ENCODE results near the genes DISP2, DLL4 and CHP1.

DNA sequence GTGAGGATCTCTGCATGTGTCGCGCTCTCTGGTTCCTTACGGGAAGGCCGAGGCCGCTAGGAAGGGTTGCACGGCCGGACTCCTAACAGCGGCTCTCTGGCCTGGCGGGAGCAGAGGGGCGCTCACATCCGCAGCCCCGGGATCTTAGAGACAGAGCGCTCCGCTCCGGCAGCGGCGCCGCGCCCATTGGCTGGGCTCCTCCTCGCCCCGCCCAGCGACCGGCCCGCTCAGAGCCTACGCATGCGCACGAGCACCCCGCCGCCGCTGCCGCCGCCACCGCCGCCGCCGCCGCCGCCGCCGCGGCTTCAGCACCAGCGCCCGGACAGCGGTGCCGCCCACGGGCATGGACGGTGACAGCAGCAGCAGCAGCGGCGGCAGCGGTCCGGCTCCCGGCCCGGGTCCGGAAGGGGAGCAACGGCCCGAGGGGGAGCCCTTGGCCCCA is at the start of gene DISP2:
Gene DISP2 (plus strand): TSS at position 241 of the 442 bp plus-strand sequence.
- RRBS, 2 experiments, result 1 to 2% methylated on average over 27 to 30 of the region's 56 CpGs

GRCh38 chr15:40412230-40413008 is 6.8 kb downstream of the IVD start:
- RRBS, 2 experiments, result no CpG with 5 or more reads among the region's 10 CpGs

- RRBS, 2 experiments, result 1 to 2% methylated on average over 26 of the region's 47 CpGs
Measured at GRCh38 chr15:40442098-40442670, 1.4 kb downstream of the BAHD1 start.

DNA sequence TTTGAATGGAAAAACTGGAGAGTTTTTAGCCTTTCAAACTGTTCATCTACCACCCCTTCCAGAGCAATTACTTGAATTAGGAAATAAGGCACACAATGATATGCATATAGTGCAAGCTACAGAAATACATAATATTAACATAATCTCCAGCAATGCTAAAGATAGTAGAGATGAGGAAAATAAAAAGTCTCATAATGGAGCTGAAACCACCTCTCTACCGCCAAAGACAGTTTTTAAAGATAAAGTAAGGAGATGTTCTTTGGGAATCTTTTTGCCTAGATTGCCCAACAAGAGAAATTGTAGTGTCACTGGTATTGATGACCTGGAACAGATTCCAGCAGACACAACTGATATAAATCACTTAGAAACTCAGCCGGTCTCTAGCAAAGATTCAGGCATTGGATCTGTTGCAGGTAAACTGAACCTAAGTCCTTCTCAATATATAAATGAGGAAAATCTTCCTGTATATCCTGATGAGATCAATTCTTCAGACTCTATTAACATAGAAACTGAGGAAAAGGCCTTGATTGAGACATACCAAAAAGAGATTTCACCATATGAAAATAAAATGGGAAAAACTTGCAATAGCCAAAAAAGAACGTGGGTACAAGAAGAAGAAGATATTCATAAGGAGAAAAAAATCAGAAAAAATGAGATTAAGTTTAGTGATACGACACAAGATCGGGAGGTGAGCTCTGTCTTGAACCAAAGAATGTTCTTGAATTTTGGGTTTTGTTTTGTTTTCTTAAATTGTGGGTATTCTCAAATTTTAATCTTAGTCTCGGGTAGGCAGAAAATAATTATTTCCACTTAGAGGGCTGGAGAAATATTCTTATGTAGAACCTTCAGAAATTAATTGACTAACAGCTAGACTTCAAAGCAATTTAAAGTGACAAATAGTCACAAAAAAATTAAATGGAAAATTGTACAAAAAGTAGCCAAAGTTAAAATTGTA is 31.2 kb downstream of the KNL1 start:
- RRBS, 2 experiments, result no CpG with 5 or more reads among the region's 6 CpGs

DNA sequence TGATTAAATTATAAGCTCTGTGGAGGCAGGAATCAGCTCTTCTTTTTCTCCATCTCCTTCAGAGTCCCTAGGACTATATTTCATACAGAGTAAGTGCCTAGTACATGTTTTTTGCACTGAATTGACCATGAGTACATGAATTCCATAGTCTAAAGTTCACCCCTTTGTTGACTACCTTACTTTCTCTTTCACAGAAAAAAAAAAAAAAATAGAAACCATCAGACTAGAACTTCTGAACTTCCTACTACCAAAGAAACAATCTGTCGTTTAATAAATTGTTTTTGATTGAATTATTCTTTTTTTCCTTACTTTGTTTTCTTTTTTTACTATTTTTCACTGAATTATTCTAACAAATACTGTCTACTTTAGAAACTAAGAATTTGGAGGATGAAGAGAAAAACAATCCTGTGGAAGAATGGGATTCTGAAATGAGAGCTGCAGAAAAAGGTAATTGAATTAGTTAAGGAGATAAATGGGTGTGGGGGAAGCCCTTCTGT is 45.0 kb upstream of the RAD51 start:
- RRBS, 2 experiments, result no CpG with 5 or more reads among the region's 1 CpG

DNA sequence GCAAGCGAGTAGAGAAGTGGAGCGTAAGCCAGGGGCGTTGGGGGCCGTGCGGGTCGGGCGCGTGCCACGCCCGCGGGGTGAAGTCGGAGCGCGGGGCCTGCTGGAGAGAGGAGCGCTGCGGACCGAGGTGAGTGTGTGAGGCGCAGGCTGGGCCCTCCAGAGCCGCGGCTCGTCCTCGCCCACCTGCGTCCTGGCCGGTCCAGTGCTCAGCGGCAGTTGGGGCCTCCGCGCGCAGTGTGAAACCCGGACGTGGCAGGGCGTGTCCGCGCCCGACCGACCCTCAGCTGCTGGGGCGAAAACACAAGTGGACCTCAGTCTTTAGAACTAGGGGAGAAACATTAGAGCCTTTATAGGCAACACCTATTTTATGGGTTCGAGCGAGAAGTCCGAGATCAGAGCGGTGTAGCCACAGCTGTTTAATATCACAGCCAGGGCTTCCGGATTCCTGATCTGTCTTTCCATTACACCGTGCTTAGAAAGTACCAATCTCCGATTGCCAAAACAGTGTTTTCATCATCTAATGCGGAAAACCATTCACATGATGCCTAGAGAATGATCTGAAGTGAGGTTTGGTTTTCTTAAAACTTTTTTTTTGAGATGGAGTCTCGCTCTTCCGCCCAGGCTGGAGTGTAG is 441 bp downstream of the RAD51 start:
- RRBS, 2 experiments, result 1 to 2% methylated on average over 6 of the region's 46 CpGs

DNA sequence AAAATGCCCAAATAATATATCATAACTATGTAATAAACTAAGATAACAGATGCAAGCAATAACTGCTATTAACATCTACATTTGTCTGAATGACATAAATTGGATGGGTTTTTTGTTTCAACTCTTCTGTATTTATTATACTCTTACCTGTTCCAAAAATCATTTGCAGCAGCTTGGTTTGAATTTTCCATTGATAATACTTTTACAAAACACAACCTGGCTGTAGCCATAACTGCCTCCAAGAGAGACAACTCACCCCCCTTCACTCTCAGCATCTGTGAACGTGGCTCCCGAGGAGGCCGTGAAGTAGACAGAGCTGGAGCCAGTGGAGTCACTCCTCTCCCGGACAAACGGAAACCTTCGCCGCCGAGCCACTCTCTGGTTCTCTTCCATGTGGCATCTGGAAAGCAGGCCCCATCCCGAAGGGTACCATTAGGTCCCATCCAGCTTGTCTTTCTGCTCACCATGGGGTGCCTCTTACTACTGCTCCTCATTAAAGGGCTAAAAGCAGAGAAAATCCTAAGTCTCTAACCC is 3.8 kb downstream of the RMDN3 start:
- RRBS, 2 experiments, result no CpG with 5 or more reads among the region's 9 CpGs

DNA sequence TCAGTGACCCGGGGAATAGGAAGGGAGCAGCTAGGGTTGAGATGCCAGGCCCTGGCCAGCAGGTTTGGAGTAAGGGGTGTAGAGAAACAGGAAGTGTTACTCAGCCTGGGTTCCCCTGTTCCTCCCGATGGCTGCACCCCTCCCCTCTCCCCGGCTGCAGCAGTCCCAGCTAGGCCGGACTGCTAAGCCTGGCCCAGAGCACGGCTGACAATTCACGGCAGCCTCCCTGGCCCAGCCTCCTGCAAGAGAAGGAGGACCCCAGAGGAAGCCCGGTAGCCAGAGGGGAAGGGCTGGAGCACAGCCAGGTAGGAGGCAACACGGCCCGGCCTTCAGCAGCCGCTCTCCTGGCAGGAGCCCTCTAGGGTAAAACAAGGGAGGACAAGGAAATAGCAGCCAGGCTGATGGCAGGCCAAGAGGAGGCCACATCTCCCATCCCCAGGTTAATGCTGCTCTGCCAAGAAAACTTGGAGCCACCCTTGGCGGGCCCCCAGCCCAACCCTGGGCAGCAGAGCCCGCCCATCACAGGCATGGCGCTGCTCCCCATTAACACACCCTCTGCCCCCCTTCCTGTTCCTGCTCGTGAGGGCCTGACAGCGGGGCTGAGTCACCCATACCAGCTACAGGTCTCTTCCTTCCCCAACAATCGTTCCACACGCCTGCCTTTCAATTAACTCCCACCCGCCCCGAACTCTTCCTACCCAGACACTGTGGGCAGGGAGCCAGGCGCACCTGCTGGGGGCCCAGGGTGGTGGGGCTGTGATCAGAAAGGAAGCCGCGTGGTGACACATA is 575 bp upstream of the C15orf62 start:
- RRBS, 2 experiments, result 2 to 4% methylated on average over 5 of the region's 22 CpGs

- RRBS, 2 experiments, result under 1 to 1% methylated on average over 21 to 23 of the region's 80 CpGs
Measured at GRCh38 chr15:40928767-40929701, at the start of gene DLL4. TSS of gene DLL4 (plus strand) at chr15:40929340.

- RRBS, 2 experiments, result no CpG with 5 or more reads among the region's 2 CpGs
Measured at GRCh38 chr15:40933115-40933441, 3.9 kb downstream of the DLL4 start.

DNA sequence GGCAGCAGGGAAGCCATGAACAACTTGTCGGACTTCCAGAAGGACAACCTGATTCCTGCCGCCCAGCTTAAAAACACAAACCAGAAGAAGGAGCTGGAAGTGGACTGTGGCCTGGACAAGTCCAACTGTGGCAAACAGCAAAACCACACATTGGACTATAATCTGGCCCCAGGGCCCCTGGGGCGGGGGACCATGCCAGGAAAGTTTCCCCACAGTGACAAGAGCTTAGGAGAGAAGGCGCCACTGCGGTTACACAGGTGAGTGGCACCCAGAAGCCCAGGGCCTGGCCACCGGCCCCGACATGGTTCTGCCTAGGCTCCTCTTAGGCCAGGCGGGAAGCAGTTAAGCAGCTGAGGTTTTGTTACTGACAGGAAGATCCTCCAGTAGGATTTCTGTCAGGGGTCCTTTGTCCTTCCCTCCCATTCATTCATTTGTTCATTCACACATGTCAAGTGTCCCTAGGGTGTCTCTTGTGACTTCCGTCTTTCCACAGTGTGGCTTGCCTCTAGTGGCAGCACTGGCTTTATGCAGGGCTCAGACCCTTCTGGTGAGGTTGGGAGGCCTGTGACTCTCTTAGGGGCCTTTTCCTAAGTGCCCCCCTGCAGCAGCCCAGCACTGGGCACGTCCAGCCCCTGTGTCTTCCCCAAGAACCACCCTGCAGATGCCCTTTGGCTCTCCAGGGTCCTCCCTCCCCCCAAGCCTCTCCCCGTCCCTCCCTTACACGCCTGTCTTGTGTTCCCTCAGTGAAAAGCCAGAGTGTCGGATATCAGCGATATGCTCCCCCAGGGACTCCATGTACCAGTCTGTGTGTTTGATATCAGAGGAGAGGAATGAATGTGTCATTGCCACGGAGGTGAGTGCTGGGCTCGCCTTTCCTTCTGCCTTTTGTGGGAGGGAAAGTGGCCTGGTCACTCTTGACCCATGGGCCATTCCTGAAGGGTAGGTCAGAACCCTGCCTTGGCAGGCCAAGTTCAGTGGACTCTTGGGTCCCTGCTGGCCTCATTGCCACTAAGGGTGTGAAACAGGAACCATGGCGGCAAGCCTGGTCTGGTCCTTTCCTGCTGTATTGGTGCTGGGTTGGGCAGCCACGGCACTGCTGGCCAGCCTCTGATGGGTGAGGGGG is 7.9 kb downstream of the DLL4 start:
- RRBS, 2 experiments, result no CpG with 5 or more reads among the region's 18 CpGs

GRCh38 chr15:40962091-40962677 is 8.9 kb downstream of the CHAC1 start:
- RRBS, 2 experiments, result no CpG with 5 or more reads among the region's 13 CpGs

GRCh38 chr15:40979081-40979764 is 26.0 kb downstream of the CHAC1 start:
- RRBS, 2 experiments, result 11% methylated on average over 1 of the region's 12 CpGs; no CpG with 5 or more reads in 1 of the 2 experiments

- RRBS, 2 experiments, result no CpG with 5 or more reads among the region's 10 CpGs
Measured at GRCh38 chr15:41103282-41103609, 12.8 kb downstream of the INO80 start.

GRCh38 chr15:41117212-41117612 is 1.1 kb upstream of the INO80 start:
- RRBS, 2 experiments, result no CpG with 5 or more reads among the region's 6 CpGs

- RRBS, 2 experiments, result 2% methylated on average over 28 of the region's 63 CpGs
Measured at GRCh38 chr15:41230892-41231803, at the start of gene CHP1. TSS of gene CHP1 (plus strand) at chr15:41231268.

GRCh38 chr15:41258809-41259594 is 27.9 kb downstream of the CHP1 start:
- RRBS, 2 experiments, result no CpG with 5 or more reads among the region's 3 CpGs

- RRBS, 2 experiments, result no CpG with 5 or more reads among the region's 10 CpGs
Measured at GRCh38 chr15:41263779-41264831, 33.0 kb downstream of the CHP1 start.

DNA sequence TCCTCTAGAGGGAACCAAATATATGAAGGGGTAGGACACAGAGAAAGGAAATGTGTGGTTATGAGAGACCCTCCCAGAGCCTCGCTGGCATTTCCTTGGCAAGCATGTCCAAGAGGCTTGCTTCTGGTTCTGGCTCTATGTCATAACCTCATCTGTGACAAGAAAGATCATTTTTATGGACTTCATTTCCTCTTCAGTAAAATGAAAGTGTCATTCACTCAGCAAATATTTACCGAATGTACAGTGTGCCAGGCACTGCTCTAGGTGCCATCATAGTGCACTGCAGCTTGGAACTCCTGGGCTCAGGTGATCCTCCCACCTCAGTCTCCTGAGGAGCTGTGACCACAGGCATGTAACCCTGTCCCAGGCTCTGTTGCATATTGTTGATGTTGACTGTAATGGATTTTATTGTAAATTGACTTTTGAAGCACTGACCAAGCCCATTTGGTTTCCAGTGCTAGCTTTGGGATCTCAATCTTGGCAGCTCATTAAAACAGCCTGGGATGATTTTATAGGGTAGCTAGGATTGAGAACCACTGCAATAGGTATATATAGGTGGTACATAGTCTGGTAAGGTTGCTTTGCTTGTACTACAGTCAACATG is 18.7 kb upstream of the ITPKA start:
- RRBS, 2 experiments, result no CpG with 5 or more reads among the region's 2 CpGs

DNA sequence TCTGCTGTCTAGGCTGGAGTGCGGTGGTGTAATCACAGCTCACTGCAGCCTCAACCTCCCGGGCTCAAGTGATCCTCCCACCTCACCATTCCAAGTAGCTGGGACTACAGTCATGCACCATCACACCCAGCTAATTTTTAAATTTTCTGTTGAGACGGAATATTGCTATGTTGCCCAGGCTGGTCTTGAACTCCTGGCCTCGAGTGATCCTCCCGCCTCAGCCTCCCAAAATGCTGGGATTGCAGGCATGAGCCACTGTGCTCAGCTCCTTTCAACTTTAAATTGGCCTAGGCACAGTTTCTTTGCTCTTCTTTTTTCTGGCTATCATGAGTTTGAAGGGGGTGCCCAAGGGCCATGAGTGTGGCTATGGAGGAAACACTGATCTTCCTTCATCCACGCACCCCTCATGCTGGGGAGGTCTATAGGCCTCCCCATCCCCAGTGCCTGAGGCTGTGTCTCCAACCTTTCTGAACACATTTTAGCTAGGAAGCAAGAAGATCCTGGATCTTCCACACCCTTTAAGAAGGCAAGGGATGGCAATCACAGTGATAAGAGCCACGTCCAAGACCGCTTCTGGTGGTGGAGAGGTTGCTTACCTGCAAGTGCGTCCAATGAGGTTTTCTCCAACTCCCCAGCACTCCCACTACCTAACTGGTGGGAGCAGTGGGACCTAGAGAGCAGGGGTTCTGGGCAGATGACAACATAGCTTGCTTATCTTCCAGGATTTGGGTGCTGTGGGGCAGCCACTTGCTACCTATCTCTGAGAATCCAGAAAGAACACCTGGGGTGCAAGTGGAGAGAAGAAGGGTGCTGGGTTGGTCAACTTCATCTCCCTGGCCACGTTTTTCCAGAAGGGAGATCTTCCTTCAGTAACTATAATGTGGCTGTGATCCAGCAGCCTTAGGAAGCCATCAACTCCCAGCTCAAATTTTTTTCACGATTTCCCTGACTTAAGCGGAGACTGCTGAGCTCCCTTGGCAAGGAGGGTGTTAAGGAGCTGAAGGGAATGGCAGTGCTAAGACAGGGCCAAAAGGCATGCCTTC is 9.5 kb upstream of the ITPKA start:
- RRBS, 2 experiments, result no CpG with 5 or more reads among the region's 12 CpGs